AG09319 (cell line): ENCODE measurements around a stretch of chr16.

DNA sequence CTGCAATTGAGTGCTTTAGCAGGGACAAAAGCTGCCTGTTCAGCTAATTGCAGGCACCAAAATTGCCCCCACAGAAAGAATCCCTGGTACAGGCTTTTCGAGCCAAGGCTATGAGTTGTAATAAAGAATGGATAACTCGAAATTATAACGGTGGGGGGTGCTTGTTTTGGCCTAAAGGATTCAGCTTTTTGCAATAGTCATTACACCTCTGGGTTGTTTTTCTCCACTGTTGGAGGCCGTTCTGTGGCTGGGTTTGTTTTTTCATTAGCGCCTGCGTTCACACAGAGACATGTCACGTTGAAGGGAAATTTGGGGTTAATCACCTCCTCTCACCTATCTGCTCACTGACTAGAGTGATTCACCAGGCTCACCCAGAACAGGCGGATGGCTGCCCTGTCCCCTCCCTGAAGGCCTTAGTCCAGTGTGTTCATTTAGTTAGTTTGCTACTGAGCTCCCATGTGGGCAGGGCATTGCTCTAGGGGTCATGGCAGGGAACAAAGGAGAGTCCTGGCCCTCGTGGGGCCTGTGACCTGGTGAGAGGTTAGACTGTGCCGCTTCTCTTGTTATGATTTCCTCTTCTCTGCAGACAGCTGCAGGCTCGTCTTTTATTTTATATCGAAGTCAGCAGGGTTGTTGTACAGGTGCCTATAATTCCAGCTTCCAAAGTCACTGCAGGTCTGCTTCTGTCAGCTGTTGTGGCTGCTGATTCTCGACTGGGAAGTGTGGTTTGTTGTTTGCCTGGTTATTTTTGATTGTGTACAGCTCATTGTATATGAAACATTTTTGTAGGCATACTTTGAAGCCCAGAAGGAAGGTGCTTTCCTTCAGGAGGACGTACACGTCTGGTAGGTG lies 73.5 kb upstream of the GSE1 start:
- RRBS, result no CpG with 5 or more reads among the region's 15 CpGs

DNA sequence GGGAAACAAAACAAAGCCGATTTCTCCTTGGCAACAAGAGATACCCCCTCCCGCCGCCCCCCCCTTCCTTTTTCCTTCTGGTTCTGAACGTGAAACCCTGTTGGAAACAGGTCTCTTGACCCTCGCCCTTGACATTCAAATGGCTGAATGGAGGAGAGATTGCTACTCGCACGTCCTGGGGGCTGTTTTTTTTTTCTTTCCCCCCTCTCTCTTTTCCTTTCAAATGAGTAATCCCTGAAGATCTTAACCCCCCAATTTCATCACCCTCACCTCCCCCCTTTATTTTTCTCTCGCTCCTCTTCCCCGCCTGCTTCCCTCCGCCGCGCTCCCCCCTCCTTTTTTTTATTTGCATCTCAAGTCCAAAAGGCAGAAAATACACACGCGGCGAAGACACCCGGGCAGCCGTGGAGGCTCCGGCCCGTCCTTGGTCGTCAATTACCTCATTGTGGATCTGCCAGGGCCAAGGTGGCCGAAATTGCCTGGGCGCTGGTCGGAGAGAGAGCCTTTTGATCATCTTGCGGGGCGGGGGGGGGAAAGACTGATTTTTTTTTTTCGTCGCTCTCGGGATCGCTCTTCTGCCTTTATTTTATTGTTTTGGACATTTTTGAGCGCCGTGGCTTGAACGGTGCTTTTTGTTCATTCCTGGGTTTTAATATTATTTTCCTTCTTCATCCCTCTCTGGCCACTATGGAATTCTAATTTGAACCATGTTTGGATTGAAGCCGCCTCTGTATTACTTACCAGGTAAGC lies 57.3 kb upstream of the GSE1 start:
- RRBS, result no CpG with 5 or more reads among the region's 33 CpGs

GRCh38 chr16:85566938-85567671 lies 46.0 kb upstream of the GSE1 start:
- RRBS, result no CpG with 5 or more reads among the region's 28 CpGs

DNA sequence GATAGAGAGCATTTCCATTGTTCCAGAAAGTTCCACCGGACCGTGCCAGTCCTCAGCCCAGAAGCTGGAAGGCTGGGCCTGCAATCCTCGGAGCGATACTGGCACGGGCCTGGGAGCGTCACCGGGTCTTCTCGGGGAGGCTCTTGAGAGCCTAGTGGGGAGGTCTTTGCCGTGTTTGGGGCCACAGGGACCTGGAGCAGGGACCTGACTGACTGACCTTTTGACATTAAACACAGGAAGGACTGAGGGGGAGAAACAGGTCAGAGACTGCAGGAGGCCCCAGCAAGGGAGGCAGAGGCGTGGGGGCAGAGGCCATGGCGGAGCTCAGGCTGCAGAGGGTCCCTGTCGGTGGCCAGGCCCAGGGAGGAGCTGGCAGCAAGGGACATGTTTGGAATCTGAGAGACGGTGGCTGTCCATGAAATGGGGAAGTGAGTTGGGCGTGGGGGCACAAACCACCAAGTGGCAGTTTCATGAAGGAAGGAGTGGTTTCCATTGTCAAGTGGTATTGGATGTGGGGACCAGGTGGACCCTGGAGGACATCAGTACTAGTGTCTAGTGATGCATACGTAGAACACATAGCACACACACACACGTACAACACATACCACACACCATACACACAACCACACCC lies 41.6 kb upstream of the GSE1 start:
- RRBS, result 87% methylated on average over 7 of the region's 16 CpGs

DNA sequence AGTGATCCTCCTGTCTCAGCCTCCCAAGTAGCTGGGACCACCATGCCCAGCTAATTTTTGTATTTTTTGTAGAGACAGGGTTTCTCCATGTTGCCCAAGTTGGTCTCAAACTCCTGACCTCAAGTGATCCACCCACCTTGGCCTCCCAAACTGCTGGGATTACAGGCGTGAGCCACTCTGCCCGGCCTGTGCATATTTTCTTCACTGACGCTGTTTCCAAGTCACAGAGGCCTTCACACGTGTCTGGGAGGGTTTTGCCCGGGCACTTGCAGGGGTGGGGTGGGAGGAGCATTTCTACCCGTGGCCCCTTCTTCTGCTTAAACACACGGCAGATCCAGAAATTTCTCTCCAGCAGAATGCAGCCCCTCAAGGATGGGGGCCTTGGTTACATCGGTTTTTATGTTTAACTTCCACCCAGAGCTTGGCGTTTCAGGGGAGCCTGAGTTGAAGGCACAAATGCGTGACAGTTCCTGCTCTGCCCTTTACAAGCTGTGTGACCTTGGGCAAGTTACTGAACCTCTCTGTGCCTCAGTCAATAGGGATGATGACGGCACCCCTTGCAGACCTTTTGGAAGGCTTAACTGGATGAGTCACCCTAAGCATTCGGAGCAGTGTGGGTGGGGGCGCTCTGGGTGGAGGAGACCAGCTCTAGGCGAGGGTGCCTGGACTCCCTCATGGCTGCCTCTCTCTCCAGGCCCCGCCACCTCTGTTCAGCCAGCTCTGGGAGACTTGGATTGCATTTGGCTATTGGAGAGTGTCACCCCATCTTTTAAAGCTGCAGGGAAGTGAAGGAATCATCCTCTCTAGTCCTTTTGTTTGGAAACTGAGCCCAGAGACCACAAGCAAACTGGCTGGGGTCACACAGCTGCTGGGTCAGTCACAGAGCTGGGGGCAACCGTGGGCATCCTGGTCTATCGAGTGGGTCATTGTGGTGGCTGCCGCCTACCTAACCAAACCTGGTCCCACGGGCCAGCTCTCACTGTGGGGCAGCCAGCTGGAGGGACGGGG lies 20.6 kb upstream of the GSE1 start:
- RRBS, result 68% methylated on average over 4 of the region's 20 CpGs

DNA sequence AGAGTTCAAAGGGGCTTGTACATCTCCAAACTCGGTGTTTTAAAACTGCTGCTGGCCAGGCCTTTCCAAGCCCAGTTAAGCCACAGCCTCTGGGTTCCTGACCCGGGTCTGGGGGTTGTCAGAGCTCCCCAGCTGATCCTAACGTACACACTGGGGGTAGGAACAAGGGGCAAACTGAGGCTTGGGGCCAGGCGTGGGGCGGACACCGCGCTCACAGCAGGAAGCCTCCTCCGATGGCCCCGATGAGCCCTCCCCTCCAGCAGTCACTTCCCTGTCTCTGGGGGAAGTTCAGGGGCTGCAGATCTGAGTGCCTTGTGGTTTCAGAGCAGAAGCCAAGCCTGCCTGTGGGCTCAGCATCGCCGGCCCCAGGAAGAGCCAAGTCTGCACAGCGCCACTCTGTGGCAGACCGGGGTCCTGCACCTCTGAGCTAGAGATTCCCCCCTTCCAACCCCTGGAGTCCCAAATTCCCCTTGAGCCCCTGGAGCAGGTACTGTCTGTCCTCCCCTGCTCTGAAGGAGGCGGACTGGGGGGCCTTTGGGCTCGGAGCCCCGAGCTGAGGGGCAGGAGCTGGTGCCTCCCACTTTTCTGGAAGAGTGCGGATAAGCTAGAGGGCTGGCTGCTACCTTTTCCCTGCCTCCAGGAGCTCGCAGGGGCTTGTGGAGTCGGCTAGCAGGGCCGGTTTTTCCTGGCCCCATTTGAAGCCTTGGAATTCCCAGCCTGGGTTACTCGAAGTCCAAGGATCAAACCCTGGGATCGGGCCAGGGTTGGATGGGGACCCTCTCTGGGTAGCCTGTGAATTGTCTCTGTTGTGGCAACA lies 2.8 kb downstream of the GSE1 start:
- RRBS, result 17% methylated on average over 3 of the region's 22 CpGs

- RRBS, result no CpG with 5 or more reads among the region's 61 CpGs
These were observed 32.7 kb downstream of the GINS2 start for GRCh38 chr16:85655835-85656708.

GRCh38 chr16:85667738-85668469 lies 20.9 kb downstream of the GINS2 start:
- RRBS, result no CpG with 5 or more reads among the region's 19 CpGs

DNA sequence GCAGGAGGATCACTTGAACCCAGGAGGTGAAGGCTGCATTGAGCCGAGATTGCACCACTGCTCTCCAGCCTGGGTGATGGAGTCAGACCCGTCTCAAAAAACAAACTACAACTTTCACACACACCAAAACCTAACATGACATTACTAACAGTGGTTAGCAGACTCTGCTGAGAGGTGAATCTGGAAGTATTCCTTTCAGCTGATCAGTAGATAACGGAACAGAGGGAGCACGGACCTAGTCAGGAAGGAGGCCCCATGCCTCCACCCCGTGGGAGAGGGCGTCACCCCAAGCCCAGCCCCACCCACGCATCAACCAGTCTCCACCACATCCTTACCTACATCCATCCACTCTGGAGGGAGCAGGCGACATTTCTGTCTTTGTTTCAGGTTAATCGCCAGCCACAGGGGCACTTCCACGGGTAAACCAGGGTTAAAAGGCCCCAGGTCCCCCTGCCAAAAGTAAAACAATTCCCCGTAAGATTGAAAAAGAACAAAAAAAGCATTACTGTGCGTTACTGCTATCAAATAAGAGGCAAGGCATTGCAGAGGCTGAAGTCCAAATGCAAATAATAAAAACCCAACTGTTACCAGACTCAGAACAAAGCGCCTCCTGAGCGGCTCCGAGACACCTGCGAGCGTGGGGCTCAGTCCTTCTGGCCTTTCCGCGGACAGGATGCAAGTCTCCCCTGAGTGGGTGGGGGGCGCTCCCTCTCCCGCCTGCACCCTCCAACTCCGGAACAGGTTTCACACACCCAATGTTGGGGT lies 1.4 kb downstream of the GINS2 start:
- RRBS, result no CpG with 5 or more reads among the region's 22 CpGs

DNA sequence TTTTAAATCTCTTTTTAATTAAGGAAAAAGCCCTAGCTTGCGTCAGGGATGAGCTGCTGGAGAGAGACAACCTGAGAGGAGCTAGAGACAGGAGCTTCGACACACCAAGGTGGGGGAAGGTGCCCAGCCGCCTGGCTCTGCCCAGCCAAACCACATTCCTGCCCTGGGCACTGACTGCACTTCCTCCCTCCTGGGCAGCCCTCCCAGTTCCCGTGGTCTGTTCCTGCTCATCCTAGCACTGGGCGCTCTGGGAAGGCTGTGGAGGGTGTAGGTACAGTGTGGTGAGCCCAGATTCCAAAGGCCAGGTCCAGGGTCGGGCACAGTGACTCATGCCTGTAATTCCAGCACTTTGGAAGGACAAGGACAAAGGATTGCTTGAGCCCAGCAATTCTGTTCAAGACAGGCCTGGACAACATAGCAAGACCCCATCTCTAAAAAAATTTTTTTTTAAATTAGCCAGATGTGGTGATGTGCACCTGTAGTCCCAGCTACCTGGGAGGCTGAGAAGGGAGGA lies 30.7 kb downstream of the C16orf74 start:
- RRBS, result no CpG with 5 or more reads among the region's 6 CpGs

DNA sequence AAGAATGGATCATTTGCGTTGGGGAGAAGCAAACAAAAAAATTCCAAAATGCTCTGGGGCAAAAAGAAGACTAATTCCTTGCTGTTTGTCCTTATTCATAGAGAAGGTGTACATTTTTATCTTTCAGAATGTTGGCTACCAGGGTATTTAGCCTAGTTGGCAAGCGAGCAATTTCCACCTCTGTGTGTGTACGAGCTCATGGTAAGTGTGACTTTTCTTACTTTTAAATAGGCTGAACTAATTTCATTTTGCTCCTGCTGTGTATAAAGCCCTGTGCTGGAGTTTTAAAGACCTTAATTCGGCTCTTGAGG lies 1.5 kb downstream of the COX4I1 start:
- RRBS, result no CpG with 5 or more reads among the region's 4 CpGs

DNA sequence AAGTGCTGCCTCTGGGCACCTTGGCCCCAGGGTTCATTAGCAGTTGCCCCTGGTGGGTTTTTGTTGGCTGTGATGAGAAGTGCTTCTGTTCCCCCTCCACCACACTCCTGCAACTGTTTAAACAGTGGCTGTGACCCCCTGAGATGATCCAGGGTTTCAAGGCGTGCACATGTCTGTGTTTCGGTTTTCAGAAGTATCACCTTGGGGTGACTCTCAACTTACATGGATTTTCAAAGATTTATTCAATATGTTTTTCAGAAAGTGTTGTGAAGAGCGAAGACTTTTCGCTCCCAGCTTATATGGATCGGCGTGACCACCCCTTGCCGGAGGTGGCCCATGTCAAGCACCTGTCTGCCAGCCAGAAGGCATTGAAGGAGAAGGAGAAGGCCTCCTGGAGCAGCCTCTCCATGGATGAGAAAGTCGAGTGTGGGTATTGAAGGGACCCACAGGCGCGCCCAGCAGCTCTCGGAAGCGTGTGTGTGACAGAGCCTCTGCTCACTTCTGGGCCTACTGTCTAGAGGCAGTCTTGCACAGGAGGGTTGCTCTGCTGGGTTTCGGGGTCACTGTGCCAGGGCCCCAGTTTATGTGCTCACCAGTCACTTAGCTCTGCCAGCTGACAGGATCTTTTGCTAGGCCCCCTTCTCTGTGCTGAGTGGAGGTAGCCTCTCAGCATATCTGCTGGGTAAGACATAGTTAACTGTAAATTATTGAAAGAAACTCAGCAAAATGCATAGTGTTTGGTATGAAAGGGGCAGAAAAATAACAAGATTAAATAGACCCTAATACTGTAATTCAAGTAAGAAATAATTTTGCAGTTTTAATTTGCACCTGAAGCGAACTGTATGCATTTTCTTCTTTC lies 5.4 kb downstream of the COX4I1 start:
- RRBS, result no CpG with 5 or more reads among the region's 14 CpGs

- RRBS, result no CpG with 5 or more reads among the region's 11 CpGs
These were observed 7.2 kb downstream of the COX4I1 start for GRCh38 chr16:85806564-85807176.

- RRBS, result 25% methylated on average over 3 of the region's 20 CpGs
These were observed 33.8 kb downstream of the COX4I1 start for GRCh38 chr16:85833115-85833815.

DNA sequence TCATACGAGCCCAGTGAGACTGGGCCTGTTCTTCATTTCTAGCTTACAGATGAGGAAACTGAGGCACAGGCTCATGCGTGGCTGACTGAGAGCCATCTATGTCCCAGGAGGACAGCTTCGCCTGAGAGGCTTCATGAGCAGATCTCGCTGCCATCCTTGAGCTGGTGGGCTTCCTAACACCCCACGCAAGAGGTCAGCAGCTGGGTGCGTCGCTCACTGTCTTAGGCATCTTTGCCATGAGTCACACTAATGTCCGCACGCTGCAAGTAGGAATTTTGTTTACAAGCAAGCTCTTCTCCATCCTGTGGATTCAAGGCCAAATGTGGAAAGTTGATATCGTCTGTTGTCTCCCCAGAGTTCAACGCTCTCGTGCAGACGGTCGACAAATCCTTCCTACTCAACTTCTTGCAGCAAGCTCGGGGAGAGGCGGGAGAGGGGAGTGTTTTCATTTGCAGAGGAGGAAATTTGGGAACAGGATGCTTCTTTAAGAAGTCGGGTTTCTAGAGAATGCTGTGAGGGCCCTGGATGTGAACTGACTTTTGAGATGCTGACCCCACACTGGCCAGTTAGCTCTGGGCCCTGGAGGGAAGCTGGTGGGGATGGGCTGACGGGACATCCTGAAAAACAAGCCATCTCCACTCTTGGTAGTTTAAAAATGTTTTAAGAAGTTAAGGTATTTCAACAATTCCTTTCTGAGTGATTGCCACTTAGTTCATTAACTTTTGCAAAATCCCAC lies 24.8 kb downstream of the IRF8 start:
- RRBS, result no CpG with 5 or more reads among the region's 18 CpGs

- RRBS, result no CpG with 5 or more reads among the region's 21 CpGs
These were observed 36.9 kb downstream of the IRF8 start for GRCh38 chr16:85935669-85936456.

DNA sequence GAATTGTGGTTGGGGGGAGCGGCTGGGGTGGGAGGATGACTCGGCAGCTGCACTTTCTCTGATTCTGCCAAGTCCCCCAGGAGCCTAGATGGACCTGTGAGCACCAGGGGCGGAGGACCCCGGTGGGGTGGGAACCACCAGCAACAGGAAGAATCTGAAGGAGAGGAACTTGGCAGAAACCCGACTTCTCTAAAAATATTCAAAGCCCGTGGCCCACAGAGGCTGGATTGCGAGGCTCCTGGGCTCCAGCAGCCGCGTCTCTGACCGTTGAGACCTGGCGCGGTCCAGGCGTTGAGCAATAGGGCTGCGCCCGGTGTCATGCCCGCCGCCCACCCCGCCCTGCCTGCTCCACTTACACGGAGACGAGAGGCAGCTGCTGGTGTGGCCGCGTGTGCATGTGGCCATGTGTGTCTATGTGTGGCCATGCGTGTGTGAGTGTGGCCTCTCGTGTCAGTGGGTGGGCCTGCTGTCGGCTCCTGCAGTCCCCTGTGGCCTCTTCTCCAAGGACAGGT lies 83.6 kb downstream of the IRF8 start:
- RRBS, result no CpG with 5 or more reads among the region's 25 CpGs

DNA sequence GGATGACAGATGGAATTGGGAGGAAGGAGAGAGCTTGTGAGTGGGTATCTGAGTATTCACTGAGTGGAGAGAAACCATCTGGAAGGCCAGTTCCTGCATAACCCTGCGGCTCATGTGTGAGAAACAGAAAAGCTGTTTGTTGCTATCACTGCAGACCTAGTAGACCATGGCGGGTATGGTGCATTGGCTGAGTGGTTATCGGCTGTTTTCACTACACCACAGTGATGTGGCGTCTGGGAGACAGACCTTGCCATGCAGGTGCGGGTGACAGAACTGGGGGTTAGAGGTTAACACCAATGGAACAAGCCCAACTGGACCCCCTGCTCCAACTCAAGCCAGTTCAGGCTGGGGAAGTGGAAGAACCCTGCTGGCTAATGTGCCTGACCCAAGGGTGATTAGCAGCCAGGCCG lies 91.8 kb downstream of the IRF8 start:
- RRBS, result no CpG with 5 or more reads among the region's 6 CpGs

DNA sequence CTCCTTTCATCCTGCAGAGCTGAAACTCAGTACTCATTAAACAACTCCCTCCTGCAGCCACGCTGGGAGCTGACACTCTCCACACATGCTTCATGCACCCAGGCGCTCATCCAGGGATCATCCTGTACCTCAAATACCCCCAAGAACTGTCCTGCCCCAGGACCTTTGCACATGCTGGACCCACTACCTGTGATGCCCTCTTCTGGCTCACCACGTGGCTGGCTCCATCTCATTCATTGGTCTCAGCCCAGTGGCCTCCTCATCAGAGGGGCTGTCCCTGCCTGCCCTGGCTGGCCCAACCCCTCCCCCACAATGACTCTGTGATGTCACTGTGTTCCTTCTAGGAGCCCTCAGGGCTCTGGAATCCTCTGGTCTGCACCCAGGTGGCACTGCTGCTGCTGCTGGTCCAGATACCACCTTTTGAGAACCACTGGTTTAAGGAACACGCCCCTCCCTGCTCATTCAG lies 160.9 kb upstream of the FOXF1 start:
- RRBS, result no CpG with 5 or more reads among the region's 4 CpGs

- RRBS, result no CpG with 5 or more reads among the region's 3 CpGs
These were observed 126.9 kb upstream of the FOXF1 start for GRCh38 chr16:86383410-86383793.